Pulmonary lymph node (tissue), 1 donor: Measurements from ENCODE around the gene PRKAR2B.

GRCh38 chr7:105878108-105879046, 2.0 kb upstream of the ATXN7L1 start:
- PRO-cap, result no peak

GRCh38 chr7:106022095-106023018, 59.3 kb downstream of the CDHR3 start:
- PRO-cap, result bidirectional peak, plus-strand start at chr7:106022338, minus-strand start at chr7:106022269

- PRO-cap, result no peak
Observed at GRCh38 chr7:106069918-106070570, 42.1 kb downstream of the SYPL1 start.

GRCh38 chr7:106178201-106178645, 66.1 kb upstream of the SYPL1 start:
- PRO-cap, result no peak

DNA sequence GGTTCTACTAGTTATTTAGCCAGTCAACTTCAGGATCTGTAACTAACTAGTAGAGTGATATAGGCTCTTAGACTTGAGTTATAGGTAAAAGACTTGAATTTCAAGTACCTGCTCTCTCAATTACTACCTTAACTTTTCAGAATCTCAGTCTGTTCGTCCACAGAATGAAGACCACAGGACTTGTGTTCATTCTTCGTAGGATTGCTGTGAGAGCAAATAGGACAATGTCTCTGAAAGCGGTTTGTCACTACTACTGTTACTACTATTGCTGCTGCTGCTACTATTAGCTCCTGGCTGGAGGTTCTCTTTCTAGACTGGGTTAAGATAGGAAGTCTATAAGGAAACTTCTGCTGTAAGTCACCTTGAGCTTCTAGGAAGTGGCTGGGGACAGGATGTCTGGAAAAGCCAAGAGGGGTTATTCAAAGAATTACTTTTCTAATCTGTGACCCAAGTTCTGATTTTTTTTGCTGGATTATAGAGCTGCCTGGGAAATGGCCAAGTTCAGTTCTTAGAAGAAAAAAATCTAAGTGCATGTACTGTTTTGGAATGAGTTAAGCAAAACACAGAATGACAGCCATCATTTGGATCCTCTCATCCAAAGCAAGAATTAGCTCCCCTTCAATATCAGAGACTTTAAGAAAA, 62.3 kb downstream of the NAMPT start:
- PRO-cap, result no peak

- PRO-cap, result no peak
Observed at GRCh38 chr7:106259668-106259928, 25.2 kb downstream of the NAMPT start.

- PRO-cap, result no peak
Observed at GRCh38 chr7:106261685-106262728, 22.8 kb downstream of the NAMPT start.

GRCh38 chr7:106266511-106267545, 18.0 kb downstream of the NAMPT start:
- PRO-cap, result no peak

- PRO-cap, result no peak
Observed at GRCh38 chr7:106268235-106269674, 16.0 kb downstream of the NAMPT start.

DNA sequence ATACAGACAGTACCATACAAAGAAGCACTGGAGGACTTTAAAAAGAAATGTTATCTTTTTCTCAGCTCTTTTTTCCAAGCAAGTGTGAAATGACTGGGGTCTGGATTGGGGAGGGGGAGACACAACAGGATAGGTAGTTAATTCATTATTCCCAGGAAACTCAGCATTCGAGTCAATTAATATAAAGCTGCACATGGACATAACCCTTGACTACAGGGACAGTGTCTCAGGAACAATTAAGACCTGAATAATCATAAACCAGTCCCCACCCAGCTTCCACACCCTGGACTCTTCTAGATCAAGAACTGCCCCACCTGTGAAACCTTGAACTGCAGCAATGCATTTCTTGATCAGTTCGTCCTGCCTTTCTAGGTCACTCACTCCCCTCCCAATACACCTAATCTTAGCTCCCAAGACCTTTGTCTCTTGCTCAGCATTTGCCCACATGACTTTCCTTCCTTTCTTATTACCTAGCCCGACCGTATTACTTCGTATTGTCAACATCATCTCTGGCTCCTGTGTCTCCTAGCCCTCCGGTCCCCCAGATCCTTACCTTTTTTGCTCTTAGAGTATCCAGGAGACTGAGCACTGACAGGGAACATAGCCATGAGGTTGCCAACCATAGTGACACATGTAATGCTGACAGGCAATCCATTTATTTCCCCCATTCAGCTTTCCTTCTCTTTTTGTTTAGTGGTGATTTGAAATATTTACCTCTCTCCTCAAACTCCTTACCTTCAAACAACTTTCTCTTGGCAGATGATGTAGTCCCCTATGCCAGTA, 5.5 kb upstream of the NAMPT start:
- PRO-cap, result no peak

GRCh38 chr7:106345248-106346324, 60.8 kb upstream of the NAMPT start:
- PRO-cap, result no peak

DNA sequence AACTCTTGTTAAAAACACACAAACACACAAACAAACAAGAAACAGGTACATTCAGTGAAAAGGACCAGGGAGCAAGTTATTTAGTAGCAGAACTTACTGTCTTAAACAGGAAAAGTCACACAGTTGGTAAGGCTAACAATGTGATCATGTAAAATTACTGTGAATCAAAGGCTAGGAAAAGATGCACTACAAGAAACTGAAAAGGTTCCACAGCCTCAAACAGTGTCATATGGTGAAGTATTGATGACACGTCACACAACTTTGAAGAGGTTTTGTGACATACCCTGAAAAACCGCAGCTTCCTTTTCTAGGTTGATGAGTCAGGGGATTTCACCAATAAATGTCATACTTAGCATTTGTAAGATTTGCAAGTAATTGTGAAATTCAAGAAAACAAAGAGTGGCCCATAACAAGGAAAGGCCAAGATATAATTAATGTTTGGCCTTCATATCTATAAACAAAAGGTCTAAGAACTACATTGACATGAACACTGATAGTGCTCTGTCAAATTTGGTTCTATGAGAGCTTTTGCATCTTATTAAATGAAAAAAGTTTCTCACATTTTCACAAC, 61.8 kb upstream of the NAMPT start:
- PRO-cap, result no peak

DNA sequence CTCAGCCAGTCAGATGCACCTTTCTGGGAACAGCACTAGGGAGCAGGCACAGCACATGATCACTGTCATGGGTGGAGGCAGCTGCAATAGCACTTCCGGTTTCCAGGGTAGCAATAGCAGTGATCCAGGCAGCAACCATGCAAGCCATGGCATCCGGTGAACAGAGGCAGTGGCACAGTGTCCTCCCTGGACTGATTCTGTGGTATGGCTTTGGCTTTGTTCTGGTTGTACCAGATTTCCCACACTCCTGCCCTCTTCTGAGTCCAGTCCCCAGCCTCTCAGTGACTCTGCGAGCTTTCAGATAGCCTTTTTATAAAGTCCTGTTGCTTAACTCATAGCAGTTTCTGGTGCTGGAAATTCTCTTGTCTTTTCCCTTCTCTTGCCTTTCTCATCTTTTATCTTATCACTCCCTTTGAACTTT, 86.9 kb upstream of the NAMPT start:
- PRO-cap, result no peak

DNA sequence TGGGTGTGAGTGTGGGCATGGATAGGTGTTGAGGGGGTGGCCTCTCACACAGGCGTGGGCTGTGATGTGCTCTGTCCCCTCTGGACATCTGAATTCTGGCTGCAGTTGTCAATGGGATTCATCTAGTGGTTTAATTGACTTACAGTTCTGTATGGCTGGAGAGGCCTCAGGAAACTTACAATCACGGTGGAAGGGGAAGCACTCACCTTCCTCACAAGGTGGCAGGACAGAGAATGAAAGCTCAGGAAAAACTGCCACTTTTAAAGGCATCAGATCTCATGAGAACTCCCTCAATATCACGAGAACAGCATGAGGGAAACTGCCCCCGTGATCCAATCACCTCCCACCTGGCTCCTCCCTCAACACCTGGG, 135.6 kb upstream of the NAMPT start:
- PRO-cap, result no peak

DNA sequence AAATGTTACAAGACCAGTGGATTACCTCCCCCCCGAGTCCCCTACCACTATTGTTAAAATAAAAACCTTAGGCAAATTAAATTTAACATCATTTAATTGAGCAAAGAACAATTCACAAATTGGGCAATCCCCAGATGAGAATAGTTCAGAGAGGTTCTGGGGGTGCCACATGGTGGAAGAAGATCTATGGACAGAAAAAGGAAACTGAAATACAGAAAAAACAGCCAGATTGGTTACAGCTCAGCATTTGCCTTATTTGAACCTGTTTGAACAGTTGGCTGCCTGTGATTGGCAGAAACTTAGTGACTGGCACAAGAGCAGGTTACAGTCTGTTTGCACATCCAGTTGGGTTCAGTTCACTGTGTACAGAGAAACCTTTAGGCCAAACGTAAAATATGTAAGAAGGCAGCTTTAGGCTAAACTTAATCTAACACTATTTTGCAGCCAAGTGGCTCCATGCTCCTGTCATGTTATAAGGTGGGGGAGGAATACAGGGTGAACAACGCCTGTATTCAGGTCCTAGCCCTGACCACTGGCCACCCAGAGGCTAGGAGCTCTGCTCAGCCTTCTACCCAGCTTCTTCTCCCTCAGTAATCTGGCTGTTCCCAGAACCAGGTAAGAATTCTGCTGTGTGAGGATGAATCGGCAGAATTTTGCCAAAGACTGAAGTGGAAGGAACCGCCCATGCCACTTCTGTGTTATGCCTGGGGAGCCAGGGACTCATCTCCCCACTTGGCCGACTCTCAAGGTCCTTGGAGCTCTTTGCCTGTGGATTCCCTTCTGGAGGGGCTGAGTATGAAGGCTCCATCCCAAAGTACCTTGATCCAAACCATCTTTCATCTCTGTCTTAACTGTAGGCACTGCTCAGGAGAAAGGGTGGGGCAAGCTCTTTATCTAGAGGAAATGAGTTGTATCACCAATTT, 164.2 kb upstream of the NAMPT start:
- PRO-cap, result no peak

DNA sequence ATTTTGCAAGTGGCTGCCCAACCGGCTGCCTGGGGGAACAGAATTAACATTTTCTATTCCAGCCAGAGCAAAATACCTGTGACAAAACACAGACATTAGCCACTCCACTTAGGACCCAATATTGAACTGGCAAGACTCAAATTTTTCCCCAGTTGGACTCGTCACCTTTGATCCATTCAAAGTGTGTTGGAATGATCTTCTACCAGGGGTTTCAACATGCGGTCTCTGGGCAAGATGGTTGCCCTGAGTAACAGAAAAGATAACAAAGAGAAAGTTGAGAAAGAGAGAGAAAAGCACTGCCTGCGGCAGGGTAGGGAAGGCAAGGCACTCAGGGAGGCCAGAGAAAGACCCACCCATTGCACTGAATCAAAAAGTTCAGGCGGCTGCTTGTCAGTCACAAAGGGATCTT, 174.9 kb upstream of the NAMPT start:
- PRO-cap, result no peak

- PRO-cap, result no peak
Observed at GRCh38 chr7:106510400-106510730, 150.6 kb downstream of the CCDC71L start.

- PRO-cap, result no peak
Observed at GRCh38 chr7:106610954-106611516, 49.9 kb downstream of the CCDC71L start.

- PRO-cap, result no peak
Observed at GRCh38 chr7:106892457-106893117, 27.5 kb downstream of the PIK3CG start.

GRCh38 chr7:107044264-107045252, at the start of gene PRKAR2B:
PRKAR2B (plus strand) TSS chr7:107044705.
- PRO-cap, result bidirectional peak, plus-strand start at chr7:107044732, minus-strand start at chr7:107044506